ENCODE data around the gene KCNF1.

DNA sequence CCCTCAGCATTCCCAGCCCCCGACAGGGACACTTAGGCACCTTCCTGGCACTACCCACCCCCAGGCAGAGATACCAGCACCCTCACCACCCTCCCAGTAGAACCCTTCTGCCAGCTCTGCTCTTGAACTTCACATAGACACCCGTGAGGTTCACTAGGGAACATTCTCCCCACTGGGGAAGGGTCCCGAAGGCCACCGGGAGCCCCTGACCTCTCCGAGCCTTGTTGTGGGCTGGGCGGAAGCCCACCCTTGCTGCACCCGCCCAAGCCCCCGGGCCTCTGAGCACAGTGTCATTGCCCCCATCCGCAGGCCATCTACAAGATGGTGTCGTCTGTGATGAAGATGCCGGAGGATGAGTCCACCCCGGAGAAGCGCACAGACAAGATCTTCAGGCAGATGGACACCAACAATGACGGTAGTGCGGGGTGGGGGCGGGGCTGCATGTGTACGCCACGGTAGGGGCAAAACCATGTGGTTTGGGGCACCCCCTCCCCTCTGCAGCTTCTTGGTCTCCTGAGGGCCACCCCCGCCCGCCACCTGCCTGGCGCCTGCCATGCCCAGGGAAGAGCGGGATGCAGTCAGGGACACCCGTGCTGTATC, 25.4 kb downstream of the ODC1 start:
- RRBS, result 94% methylated on average over 7 of the region's 23 CpGs

DNA sequence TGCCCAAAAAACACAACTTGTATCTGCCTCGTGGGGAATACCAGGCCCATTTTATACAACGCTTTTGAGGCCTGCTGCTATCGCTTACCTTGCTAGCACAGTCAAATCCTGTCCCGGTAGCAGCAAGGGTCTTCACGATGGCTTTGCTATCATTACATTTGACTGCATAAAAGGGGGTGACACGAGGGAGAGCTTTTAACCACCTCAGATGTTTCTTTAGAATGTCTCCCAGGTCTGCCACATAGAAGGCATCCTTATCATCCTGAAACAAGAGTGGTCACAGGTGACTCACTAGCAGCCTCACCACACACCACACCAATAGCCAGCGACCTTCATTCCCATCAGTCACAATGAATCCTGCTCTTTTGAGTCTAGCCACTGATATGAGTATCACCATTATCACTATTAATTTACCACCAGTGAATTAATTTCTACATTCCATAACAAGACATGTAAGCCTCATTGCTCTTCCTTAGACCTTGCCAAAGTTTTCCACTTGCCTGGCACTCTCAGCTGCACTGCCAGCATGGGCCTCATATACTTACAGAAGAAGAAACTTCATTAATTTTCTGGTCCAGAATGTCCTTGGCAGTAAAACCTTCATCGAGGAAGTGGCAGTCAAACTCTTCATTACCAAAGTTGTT, 3.6 kb downstream of the ODC1 start:
- RRBS, result no CpG with 5 or more reads among the region's 8 CpGs

- RRBS, result 79% methylated on average over 2 of the region's 16 CpGs
These were observed 1.9 kb upstream of the ODC1 start for GRCh38 chr2:10449941-10450474.

- RRBS, result no CpG with 5 or more reads among the region's 33 CpGs
These were observed 532 bp upstream of the ATP6V1C2 start for GRCh38 chr2:10720845-10721350.

GRCh38 chr2:10758753-10759218, 37.4 kb downstream of the ATP6V1C2 start:
- RRBS, result 85% methylated on average over 1 of the region's 10 CpGs

GRCh38 chr2:10812920-10813715, 533 bp upstream of the PDIA6 start:
- RRBS, result 3% methylated on average over 13 of the region's 39 CpGs

DNA sequence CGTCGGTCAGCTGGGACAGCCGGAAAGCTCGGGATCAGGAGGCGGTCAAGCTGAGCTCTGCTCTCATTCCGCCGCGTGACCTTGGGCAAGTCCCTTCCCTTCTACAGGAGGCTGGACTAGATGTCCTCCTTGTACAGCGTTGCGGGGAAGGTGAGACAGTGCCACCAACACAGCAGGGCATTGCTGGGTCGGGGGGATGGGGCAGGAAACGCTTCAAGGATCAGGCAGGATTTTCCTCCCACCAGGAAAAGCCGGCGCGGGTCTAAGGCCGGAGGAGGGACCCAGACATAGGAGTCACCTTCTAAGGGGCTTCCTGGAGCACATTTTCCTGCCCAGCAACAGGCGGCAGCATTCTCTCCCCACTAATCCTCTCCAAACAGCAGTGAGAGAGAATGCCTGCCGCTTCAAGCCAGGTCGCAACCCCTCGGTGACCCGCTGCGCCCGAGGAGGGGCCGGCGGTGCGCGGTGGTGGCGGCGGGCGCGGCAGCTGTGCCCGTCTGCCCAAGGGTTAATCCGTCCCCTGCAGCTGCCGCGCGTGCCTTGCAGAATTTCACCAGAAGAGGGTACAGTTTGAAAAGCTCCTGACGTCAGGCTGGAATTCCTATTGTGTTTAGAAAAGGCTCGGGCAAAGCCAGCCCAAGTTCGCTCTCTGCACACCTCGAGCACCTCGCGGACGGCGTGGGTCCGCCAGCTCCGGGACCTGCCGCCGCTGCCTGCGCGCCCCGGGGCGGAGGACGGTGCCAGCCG, at the start of gene KCNF1:
Gene KCNF1 (plus strand): TSS at position 602 of the 747 bp plus-strand sequence.
- RRBS, result 2% methylated on average over 4 of the region's 54 CpGs

DNA sequence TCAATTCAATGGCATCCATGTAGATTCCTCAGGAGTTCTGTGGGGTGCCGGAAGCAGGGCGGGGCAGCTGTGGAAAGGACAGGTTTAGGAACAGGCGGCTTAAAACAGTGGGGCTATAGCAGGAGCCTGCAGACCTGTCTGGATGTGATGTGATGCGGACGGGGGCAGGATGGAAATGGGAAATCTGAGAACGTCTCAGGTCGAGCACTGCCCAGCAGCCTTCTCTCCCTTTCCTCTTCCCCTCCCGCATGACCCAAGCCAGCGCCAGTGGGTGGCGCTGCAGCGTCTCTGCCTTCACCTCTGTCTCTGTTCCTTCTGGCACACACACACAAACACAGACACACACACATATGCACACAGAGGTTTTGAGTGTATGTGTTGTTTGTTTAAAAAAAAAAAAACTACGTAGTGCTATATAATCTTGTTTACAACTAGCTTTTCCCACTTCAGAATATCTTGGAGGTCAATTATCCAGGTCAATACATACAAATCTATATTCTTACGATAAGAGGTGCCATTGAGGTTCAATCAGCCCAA, 59.7 kb upstream of the C2orf50 start:
- RRBS, result no CpG with 5 or more reads among the region's 13 CpGs

GRCh38 chr2:11181810-11182446, 26.7 kb downstream of the SLC66A3 start:
- RRBS, result no CpG with 5 or more reads among the region's 8 CpGs

DNA sequence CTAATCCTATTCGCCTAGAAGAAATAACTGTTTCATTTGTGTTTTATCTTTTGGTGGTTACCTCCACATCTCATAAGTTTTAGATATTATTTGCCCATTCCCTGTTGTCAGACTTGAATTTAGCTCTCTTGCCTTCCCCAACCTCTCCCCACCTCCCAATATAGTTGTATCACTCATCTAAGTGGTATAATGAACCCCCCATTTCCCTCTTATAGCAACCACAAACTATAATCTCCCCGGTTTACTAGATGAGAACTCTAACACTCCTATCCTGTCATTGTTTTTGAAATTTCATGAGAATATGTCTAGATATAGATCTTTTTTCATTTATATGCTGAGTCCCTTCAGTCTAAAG, 48.8 kb downstream of the SLC66A3 start:
- RRBS, result no CpG with 5 or more reads among the region's 2 CpGs

DNA sequence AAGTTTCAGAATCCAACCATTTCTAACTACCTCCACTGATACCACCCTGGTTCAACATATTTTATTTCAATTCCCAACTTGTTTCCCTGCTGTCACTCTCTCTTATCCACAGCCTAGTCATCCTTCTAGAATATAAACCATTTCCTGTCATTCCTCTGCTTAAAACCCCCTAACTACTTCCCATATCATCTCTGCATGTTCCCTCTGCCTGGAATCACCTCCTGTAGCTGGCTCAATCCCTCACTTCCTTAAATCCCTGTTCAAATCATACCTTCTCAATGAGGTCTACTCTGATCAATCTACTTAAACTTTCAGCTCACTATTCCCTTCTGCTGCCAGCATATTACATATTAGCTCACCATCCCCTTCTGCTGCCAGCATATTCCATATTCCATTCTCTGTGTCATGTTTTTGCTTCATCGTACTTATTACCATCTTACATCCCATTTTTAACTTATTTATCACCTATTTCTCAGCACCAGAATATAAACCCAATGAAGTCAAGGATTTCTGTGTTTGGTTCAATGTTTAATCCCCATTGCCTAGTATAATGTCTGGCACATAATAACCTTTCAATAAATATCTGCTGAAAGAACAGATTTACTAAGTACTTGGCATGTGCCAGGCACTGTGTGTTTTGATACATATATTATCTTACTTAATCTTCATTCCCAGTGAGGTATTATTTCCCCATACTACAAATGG, 93.5 kb downstream of the ROCK2 start:
- RRBS, result no CpG with 5 or more reads among the region's 1 CpG

GRCh38 chr2:11304399-11305051, 39.9 kb downstream of the ROCK2 start:
- RRBS, result no CpG with 5 or more reads among the region's 6 CpGs

DNA sequence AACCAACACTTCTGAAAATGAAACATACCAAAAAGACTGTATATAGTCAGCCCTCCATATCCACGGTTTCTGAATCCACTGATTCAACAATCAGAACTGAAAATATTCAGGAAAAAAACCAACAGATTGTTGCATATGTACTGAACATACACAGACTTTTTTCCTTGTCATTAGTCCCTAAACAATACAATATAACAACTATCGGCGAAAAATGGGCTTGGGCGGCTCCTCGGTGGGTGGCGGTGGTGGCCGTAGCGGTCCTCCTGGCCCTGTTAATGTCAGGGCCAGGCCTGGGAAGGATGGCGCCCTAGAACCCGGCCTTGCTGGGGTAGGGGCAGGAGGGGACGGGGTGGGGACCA, 36.8 kb downstream of the ROCK2 start:
- RRBS, result 62% methylated on average over 1 of the region's 11 CpGs

- RRBS, result no CpG with 5 or more reads among the region's 5 CpGs
These were observed 31.1 kb downstream of the ROCK2 start for GRCh38 chr2:11313109-11313928.

DNA sequence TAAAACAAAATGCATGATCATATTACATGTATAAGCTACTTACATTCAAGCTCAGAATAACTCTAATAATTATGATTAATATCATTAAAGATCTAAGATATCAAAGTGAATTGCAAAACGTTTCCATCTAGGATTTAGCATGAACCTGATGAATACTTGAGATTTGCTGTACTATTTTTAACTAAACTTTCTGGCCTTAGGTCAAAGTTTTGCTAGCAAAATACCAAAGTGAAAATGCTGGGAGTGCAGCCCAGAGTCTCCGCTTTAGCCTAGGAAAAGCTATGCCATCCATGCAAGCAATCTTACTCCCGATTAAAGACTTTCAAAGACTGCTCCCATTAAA, 2.1 kb downstream of the ROCK2 start:
- RRBS, result no CpG with 5 or more reads among the region's 3 CpGs

- RRBS, result no CpG with 5 or more reads among the region's 31 CpGs
These were observed 30.1 kb upstream of the ROCK2 start for GRCh38 chr2:11374269-11375239.

GRCh38 chr2:11677368-11677816, 7.4 kb upstream of the NTSR2 start:
- RRBS, result 29% methylated on average over 7 of the region's 14 CpGs

- RRBS, result no CpG with 5 or more reads among the region's 12 CpGs
These were observed 21.2 kb downstream of the LPIN1 start for GRCh38 chr2:11767518-11768123.

- RRBS, result no CpG with 5 or more reads among the region's 13 CpGs
These were observed 191.7 kb downstream of the LPIN1 start for GRCh38 chr2:11938070-11938613.

GRCh38 chr2:12090497-12090887, 344.1 kb downstream of the LPIN1 start:
- RRBS, result no CpG with 5 or more reads among the region's 2 CpGs

Data from zone of skin (tissue), 1 donor.